Keratinocyte (primary cell): ENCODE measurements around a stretch of chr9.

GRCh38 chr9:116355245-116355835 is 201.7 kb downstream of the PAPPA start:
CAGE:
- cytosol, long polyA minus RNA = no peak
- cytosol, long polyA plus RNA = no peak
- long polyA plus RNA = no peak
- nucleus, long polyA minus RNA = no peak
- nucleus, long polyA plus RNA = no peak

DNA sequence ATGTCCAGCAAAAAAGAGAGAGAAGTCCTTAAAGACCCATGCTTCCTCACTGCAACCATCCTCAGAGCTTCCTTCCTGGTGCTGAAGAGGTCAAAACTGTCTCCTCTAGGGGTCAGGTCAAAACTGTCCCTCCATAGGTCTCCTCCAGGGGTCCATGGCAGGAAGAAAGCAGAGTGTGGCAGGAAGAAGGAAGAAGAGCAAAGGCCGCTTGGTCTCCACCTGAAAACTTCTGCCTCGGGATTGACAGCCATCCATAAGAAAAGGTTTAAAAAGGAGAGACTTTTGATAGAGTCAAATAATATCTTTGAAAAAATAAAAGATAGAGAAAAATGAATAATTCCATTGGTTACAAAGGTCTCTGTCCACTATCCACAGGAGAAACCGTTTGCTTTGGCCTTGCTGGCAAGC is 261.8 kb upstream of the TRIM32 start:
CAGE:
- cytosol, long polyA minus RNA = no peak
- cytosol, long polyA plus RNA = no peak
- long polyA plus RNA = no peak
- nucleus, long polyA minus RNA = no peak
- nucleus, long polyA plus RNA = no peak

DNA sequence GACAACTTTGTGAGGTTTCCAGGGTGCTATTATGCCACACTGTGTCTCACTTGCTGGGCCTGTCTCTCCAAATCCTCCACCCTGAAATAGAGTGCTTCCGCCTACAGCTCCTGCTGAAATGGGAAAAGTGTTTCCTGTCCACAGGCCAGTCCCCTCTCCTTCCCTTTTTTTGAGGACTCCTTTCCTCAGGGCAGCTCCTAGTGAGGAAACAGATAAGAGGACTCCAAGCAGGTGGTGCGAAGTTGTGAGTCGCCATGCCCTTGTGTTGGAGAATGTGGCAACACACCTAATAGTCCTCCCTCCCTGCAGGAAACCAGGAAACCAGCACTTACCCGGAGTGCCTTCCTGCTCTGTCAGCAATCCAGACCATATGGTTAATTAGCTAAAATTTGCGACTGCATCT is 69.8 kb downstream of the TRIM32 start:
CAGE:
- cytosol, long polyA minus RNA = no peak
- cytosol, long polyA plus RNA = no peak
- long polyA plus RNA = no peak
- nucleus, long polyA minus RNA = no peak
- nucleus, long polyA plus RNA = no peak

CAGE:
- cytosol, long polyA minus RNA = no peak
- cytosol, long polyA plus RNA = no peak
- long polyA plus RNA = no peak
- nucleus, long polyA minus RNA = no peak
- nucleus, long polyA plus RNA = no peak
These were observed 51.1 kb upstream of the ASTN2 start for GRCh38 chr9:117465839-117466405.

CAGE:
- cytosol, long polyA minus RNA = no peak
- cytosol, long polyA plus RNA = no peak
- long polyA plus RNA = no peak
- nucleus, long polyA minus RNA = no peak
- nucleus, long polyA plus RNA = no peak
These were observed 72.9 kb upstream of the ASTN2 start for GRCh38 chr9:117487597-117488270.

DNA sequence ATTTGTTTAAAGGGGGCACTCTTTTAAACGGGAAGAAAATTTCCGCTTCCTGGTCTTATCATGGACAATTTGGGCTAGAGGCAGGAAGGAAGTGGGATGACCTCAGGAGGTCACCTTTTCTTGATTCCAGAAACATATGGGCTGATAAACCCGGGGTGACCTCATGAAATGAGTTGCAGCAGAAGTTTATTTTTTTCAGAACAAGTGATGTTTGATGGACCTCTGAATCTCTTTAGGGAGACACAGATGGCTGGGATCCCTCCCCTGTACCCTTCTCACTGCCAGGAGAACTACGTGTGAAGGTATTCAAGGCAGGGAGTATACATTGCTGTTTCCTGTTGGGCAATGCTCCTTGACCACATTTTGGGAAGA is 11.3 kb downstream of the TLR4 start:
CAGE:
- cytosol, long polyA minus RNA = no peak
- cytosol, long polyA plus RNA = no peak
- long polyA plus RNA = no peak
- nucleus, long polyA minus RNA = no peak
- nucleus, long polyA plus RNA = no peak

CAGE:
- cytosol, long polyA minus RNA = no peak
- cytosol, long polyA plus RNA = no peak
- long polyA plus RNA = no peak
- nucleus, long polyA minus RNA = no peak
- nucleus, long polyA plus RNA = no peak
These were observed 78.8 kb downstream of the TLR4 start for GRCh38 chr9:117782744-117783567.

GRCh38 chr9:118979067-118979536 is 390.1 kb downstream of the BRINP1 start:
CAGE:
- cytosol, long polyA minus RNA = no peak
- cytosol, long polyA plus RNA = no peak
- long polyA plus RNA = no peak
- nucleus, long polyA minus RNA = no peak
- nucleus, long polyA plus RNA = no peak

DNA sequence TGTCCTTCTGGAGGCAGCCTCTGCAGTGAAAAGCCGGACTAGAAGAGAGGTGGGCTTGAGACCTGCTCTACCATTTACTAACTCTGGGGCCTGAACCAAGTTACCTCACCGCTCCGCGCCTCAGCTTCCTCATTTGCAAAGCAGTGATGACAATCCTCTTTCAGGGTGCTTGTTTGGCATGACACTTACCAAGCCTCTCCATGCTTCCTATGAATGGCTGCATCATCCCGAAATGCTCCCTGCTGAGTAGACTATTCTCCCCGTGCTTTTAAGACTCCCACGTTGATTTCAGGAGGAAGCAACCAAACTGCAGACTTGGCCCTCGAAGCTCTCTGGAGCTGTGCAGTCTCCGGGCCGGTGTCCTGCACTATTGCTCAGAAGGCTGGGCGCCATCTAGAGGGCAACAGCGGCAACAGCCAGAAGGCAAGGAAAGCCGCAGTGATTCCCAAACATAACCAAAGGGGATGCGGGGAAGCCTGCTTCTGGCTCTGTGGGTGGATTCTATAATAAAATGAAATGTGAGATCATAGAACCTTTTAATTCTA is 599.7 kb upstream of the BRINP1 start:
CAGE:
- cytosol, long polyA minus RNA = no peak
- cytosol, long polyA plus RNA = no peak
- long polyA plus RNA = no peak
- nucleus, long polyA minus RNA = no peak
- nucleus, long polyA plus RNA = no peak

GRCh38 chr9:120387633-120388422 is 192.1 kb downstream of the CDK5RAP2 start:
CAGE:
- cytosol, long polyA minus RNA = no peak
- cytosol, long polyA plus RNA = no peak
- long polyA plus RNA = no peak
- nucleus, long polyA minus RNA = no peak
- nucleus, long polyA plus RNA = no peak

GRCh38 chr9:120532980-120533414 is 47.0 kb downstream of the CDK5RAP2 start:
CAGE:
- cytosol, long polyA minus RNA = start-site peak on the minus strand at chr9:120533034-120533075, 75 reads
- cytosol, long polyA plus RNA = start-site peak on the minus strand at chr9:120533047-120533127, 141 and 53 reads in 2 replicates
- long polyA plus RNA = no peak
- nucleus, long polyA minus RNA = start-site peak on the minus strand at chr9:120533067-120533084, 277 reads
- nucleus, long polyA plus RNA = start-site peak on the minus strand at chr9:120533046-120533085, 619 and 341 reads in 2 replicates

GRCh38 chr9:120563073-120563612 is 16.8 kb downstream of the CDK5RAP2 start:
CAGE:
- cytosol, long polyA minus RNA = no peak
- cytosol, long polyA plus RNA = no peak
- long polyA plus RNA = no peak
- nucleus, long polyA minus RNA = no peak
- nucleus, long polyA plus RNA = no peak

DNA sequence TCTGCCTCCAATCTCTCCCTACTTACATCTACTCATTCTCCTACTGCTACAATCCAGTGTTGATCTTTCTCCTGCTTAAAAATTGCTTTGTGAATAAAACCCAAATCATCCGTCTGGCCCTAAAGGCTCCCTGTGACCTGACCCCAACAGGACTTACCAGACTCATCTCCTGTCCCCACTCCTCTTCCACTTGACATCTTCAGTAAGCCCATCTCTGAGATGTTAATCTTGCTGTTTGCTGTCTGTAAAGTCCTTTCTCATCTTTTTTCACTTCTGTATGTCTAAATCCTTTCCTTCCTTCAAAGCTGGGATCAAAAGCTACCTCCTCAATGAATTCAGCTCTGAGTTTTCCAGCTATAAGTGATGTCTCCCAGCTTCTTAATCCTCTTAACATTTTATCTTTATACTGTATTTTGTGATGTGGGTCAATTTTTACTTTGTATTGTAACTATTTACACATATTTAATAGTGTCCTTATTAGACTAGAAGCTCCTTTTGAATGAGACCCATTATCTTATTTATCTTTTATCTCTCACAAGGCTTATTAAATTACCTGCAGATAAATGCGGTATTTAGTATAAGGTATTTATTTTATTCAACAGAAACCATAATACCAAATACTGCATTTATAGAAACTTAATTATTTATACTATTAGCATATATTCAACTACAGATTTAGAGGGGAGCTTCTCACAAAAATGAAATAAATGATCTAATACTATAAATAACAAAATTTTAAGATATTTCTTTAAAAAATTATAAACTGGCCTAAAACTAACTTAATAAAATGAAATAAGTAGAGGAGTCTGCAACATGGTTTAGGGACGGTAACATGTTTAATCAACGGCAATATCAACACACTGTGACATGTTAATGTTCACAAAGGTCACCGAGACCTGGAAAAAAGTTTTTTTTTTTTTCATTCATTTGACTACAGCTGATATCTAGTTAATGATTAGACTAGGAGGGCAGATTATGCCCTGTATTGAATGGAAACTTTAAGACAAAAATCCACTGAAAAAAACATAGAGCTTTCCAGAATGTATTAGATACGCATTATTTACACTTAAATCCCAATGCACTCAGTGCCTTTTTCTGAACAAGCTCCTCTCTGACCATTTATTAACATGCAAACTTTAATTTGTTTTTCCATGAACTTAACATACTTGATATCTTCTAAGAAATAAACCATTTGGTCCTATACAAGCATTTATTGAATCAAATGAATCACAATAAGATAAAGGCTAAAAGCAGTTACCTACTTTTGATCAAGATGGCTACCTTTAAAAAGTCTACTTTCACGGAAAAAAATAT is 66.7 kb upstream of the CDK5RAP2 start:
CAGE:
- cytosol, long polyA minus RNA = no peak
- cytosol, long polyA plus RNA = no peak
- long polyA plus RNA = no peak
- nucleus, long polyA minus RNA = no peak
- nucleus, long polyA plus RNA = no peak

DNA sequence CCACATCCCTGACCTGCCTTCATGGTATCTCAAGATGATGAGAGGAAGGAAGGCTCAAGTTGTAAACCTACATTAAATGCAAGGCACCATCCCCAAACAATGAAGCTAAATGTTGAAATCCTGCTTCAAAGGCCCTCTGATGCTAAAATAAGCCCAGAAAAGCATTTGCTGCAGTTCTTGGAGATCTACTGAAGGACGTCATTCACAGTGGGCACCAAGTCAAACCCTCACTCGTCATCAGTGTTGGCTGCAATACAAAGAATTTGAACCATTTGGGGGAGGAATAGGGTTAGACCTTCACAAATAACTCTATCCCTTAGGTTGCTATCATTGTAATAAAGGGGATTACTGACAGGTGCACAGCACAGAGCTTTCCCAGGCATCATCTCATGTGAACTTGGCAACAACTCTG is 9.3 kb upstream of the MEGF9 start:
CAGE:
- cytosol, long polyA minus RNA = no peak
- cytosol, long polyA plus RNA = no peak
- long polyA plus RNA = no peak
- nucleus, long polyA minus RNA = no peak
- nucleus, long polyA plus RNA = no peak

CAGE:
- cytosol, long polyA minus RNA = no peak
- cytosol, long polyA plus RNA = no peak
- long polyA plus RNA = no peak
- nucleus, long polyA minus RNA = no peak
- nucleus, long polyA plus RNA = no peak
These were observed 16.7 kb upstream of the MEGF9 start for GRCh38 chr9:120730659-120731683.

DNA sequence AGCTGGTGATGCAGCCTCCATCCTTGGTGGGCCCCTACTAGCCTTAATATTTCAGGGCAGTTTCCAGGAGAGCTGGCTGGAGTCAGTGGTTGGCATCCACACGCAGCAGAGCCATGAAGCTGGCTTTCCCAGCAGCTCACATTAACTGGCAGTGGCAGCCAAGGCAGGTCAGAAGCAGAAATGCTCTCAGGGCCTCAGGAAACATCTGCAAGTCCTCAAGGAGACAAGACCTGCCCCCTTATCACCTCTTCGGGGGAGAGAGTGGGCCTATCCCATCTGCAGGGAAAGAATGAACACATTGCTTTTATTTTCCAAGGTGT is 20.8 kb upstream of the MEGF9 start:
CAGE:
- cytosol, long polyA minus RNA = no peak
- cytosol, long polyA plus RNA = no peak
- long polyA plus RNA = no peak
- nucleus, long polyA minus RNA = no peak
- nucleus, long polyA plus RNA = no peak

DNA sequence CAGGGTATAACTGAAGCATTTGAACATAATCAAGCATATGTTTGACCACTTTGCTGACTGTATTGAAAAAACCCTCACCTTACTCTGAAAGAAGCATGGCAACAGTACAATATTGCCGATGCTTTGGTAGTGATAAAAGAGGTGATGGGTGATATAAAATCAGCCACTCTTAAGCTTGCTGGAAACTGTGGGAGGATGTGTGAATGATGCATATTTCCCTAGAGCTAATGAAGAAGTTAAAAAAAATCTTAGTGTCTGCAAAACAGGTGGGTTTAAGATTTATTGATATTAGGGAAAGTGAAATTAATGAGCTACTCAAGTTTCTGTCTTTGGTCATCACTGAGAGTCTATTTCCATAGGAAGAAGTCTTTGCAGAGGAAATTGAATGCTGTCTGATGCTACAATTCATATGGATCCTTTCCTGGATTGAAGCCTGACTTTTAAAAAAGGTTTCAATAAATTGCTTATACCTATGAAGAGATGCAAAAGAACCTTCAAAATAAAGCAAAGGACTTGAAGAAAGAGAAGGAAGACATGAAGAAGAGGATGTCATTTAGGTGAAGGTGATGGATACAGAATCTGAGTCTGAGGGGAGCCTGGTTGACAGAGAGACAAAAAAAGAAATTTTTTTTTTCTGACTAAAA is 2.0 kb upstream of the PSMD5 start:
CAGE:
- cytosol, long polyA minus RNA = no peak
- cytosol, long polyA plus RNA = no peak
- long polyA plus RNA = no peak
- nucleus, long polyA minus RNA = no peak
- nucleus, long polyA plus RNA = no peak

DNA sequence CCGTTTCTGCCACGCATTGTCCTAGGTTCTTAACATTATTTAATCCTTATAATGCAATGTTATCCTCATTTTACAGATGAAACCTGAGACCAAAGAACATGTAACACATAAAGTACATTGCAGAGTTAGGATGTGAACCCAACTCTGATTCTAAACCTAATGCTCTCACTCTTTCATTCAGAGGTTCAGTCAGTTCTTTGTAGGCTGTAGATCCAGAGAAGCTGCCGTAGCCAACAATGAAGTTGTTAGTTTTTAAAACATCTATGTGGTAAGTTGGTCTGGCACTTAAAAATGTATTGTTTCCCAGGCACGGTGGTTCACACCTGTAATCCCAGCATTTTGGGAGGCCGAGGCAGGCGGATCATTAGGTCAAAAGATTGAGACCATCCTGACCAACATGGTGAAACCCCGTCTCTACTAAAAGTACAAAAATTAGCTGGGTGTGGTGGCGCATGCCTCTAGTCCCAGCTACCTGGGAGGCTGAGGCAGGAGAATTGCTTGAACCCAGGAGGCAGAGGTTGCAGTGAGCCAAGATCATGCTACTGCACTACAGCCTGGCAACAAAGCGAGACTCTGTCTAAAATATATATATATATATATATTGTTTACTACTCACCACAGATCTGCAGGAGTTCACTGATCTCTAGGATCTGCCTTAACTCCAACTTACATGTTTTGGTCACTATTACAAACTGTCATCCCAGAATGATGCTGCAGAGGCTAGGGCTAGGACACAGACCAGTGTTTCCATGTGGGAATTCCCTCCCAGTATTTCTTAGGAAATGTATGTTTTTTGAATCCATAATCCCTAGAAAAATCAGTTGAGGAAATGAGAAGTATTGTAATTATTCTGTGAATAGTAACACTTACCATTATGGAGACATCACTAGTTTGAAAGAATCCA is 10.8 kb upstream of the PSMD5 start:
CAGE:
- cytosol, long polyA minus RNA = no peak
- cytosol, long polyA plus RNA = no peak
- long polyA plus RNA = no peak
- nucleus, long polyA minus RNA = no peak
- nucleus, long polyA plus RNA = no peak

DNA sequence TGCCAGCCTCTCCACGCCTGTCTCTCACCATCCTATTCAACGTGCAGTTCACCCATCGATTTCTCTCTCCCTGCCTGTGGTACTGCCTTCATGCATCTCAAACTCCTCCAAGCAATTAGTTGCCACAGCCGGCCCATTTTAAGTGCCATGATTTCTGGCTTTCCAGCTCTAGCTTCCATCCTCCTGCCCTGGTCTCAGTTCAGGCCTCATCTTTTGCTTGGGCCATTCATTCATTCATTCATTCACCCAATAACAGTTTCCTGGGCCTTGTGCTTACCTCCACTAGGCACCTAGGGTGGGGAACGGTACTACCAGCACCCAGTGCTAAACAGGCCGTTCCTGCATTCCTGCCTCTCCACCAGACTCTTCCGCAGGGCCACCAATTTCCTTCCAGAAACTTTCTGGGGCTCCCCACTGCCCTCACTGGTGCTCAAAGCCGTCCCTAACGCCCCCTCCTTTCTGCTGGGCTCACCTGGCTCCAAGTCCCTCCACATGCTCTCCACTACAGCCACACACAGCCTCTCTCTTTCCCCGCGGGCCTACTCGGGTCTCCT is 1.5 kb downstream of the PHF19 start:
CAGE:
- cytosol, long polyA minus RNA = no peak
- cytosol, long polyA plus RNA = no peak
- long polyA plus RNA = no peak
- nucleus, long polyA minus RNA = no peak
- nucleus, long polyA plus RNA = no peak

CAGE:
- cytosol, long polyA minus RNA = no peak
- cytosol, long polyA plus RNA = no peak
- long polyA plus RNA = no peak
- nucleus, long polyA minus RNA = no peak
- nucleus, long polyA plus RNA = no peak
These were observed 14.5 kb upstream of the PHF19 start for GRCh38 chr9:120891269-120892018.